Measurements from ENCODE around the genes RERE and CA6.

DNA sequence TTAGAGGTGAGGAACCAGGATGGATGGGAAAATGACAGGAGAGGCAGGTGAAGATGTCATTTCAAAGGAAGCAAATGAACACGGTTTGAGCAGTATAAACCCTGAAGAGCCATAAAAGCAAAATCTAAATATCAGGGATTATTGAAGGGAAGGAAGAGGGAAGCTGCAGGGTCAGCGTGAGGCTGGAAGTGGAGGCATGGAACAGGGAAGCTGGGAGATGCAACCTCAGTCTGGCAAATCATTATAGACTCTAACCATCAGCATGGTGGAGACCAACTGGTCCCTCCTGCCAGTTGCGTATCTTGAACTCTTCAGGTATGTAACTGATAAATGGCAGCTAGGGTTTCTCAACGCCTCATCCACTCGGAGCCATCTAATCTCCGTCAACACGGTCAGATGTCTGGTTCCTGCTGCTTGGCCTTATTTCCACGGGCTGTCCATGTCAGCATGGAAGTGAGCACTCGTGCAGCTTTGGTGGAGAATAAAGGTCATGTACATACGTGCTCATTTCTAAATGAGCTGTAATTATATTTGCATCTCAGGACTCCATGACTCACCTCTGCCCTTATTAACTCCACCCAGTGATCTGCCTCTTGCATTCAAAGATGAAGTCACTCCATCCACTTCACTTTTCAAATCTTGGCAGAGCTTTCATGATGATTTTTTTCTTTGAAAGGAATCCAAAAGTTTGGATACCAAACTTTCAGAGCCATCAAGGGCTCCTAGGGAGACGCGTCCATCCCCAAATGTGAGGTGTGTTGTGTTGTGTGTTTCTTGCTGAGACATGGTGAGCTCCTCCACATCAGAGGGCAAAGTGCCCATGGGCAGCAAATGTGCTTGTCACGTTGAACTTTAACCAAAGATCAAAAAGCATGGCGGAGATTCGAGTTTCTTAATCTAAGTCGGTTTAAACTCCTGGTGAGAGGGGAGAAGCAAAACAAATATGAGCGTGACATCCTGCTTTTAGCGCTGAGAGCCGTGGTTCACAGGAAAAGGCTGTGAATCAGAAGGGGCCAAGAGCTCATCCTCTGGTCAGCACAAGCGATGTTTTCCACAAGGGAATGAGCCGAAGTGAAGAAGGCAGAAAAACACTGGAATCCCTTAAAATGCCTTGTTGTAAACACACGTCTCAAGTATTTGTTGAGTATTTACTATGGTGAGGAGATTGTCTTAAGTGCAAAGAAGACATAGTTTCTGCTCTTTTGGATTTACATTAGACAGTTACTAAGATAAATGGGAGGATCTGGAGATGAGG is 68.5 kb upstream of the ERRFI1 start:
- RRBS: no CpG with 5 or more reads among the region's 22 CpGs

DNA sequence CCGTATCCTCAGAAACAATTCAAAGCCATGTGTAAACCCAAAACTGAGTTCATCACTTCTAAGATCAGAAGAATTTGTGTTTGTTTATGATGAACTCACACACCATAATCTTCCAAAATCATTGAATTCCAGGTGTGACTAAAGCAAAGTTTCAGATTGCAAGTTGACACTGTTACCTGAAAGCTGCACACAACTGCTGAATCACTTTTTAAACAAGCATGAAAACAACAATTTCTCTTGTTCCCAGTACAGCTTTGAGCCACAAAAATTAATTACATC is 59.1 kb upstream of the SLC45A1 start:
- RRBS: no CpG with 5 or more reads among the region's 1 CpG

GRCh38 chr1:8281729-8282179 is 36.2 kb upstream of the SLC45A1 start:
- RRBS: no CpG with 5 or more reads among the region's 7 CpGs

DNA sequence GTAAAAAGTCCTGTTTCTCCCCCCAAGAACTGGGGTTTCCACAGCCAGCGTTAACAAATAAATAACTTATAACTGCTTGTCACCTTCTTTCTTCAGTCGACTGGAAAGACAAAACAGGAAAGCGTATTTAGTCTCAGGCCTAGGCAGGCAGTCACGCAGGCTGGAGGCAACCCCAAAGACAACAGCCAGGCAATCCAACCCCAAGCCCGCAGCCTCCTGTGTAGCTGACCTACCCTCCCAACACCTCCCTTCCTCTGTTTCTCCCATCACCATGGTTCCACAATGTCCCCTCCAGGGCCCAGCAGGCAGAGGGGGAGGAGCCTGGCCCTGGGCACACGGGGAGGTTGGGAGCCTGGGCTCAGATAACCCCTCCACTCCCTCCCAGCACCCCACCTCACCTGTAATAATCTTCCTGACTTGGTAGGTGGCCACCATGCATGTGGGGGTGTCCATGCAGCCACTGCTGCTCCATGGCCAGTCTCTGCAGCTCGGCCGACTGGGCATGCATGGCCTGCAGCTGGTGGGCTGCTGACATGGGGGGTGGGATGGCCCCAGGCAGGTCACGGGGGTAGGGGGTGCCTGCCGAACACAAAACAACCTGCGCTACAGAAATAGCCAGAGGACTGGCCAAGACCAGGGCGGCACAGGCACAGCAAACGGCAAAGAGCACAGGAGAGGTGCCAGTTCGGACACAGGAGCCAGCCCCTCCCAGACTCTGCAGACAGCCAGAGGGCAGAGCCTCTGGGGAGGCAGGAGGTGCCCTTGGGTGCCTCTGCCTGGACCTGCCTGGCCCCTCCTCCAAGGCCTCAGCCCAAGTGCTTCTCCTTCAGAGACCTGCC is 37.3 kb downstream of the SLC45A1 start:
- RRBS: no CpG with 5 or more reads among the region's 14 CpGs

DNA sequence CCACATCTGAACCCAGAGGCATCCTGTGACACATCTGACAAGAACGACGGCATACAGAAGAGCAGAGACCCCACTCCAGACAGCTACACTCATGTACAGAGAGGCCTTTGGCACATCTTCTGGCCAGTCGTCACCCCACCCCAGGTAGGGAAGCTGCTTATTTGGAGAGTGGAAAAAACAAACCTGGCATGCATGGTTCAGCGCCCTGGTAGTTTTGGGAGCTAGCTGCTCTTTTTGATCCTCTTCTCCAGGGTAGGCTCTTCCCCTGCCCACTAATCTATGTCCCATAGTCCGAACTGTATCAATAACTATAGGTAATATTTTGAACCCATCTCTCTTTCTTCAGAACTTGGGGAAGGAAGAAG is 72.2 kb downstream of the SLC45A1 start:
- RRBS: no CpG with 5 or more reads among the region's 5 CpGs

GRCh38 chr1:8399517-8400083 is 81.7 kb downstream of the SLC45A1 start:
- RRBS: no CpG with 5 or more reads among the region's 4 CpGs

- RRBS: no CpG with 5 or more reads among the region's 1 CpG
Observed at GRCh38 chr1:8424447-8424551, 106.4 kb downstream of the SLC45A1 start.

DNA sequence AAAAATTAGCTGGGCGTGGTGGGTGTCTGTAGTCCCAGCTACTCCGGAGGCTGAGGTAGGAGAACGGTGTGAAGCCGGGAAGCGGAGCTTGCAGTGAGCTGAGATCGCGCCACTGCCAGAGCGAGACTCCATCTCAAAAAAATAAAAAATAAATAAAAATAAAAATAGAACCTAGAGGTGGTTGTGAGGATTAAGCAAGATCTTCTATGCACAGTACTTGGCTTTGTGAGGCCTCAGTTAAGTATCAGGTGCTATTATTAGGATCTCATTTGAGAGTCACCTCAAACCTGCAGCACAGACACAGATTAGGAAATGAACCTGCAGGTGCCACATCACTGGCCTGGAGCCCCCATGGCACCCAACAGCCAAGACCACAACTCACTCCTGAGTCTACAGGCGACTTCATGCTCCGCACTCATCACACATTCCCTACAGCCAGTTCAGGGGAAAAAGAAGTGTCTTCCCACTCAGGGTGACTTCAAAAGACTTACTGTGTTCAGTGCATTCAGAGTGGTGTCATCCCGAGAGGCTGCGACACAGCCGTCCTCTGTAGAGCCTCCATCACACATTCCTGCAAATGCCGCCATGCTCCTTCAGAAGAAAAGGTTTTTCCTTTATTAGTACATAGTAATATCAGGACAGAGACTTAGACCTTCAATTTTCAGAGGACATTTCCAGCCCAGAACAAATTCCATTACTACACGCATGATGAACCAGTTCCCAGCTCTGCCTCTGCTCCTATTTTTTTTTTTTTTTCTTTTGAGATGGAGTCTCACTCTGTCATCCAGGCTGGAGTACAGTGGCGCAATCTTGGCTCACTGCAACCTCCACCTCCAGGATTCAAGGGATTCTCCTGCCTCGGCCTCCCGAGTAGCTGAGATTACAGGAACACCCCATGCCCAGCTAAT is 176.9 kb downstream of the SLC45A1 start:
- RRBS: no CpG with 5 or more reads among the region's 18 CpGs

- RRBS: no CpG with 5 or more reads among the region's 7 CpGs
Observed at GRCh38 chr1:8525119-8525597, 207.2 kb downstream of the SLC45A1 start.

DNA sequence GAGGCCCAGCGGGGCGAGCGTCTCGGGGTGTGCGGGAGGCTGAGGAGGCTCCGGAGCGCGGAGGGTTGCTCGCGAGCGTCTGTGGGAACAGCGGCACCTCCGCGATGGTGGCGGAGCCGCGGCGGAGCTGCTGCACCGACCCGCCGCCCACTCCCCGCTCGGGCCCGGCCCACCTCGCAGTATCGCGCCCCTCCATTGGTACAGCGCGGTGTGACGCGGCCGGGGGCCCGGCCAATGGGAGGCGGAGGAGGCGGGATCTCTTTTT is at the start of gene RERE:
RERE (minus strand) TSS at position 81 of the 265 bp plus-strand sequence.
- RRBS: 3% methylated on average over 9 of the region's 35 CpGs

DNA sequence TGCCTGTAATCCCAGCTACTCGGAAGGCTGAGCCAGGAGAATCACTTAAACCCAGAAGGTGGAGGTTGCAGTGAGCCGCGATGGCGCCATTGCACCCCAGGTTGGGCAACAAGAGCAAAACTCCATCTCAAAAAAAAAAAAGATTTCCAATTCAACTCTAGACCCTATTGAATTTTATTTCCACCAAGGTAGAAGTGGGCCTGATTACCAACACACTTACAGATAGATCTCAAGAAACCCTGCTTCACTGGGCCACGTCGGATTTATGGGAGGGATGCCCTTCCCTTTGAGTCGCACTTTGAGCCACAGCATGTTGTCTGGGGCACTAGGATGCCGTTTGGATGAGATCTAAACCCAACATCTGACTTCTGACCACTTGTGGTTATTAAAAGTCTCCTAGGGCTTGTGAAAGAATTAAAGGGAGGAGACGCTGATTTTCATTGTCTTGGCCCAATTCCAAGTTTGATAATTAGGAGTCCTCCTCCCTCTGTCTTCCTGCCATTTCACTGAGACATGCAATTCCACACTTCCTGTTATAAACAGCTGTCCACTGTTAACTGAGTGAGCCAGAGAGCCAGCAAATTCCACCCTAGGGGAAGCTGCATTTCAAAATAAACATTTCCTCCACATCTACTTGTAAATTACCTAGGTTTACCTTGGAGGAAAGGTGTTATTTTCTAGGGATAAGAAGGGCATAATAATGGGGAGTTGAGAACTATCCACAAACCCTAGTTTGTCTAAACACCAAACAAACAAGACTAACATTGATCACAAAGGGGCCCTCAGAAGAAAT is 5.2 kb upstream of the RERE start:
- RRBS: no CpG with 5 or more reads among the region's 9 CpGs

DNA sequence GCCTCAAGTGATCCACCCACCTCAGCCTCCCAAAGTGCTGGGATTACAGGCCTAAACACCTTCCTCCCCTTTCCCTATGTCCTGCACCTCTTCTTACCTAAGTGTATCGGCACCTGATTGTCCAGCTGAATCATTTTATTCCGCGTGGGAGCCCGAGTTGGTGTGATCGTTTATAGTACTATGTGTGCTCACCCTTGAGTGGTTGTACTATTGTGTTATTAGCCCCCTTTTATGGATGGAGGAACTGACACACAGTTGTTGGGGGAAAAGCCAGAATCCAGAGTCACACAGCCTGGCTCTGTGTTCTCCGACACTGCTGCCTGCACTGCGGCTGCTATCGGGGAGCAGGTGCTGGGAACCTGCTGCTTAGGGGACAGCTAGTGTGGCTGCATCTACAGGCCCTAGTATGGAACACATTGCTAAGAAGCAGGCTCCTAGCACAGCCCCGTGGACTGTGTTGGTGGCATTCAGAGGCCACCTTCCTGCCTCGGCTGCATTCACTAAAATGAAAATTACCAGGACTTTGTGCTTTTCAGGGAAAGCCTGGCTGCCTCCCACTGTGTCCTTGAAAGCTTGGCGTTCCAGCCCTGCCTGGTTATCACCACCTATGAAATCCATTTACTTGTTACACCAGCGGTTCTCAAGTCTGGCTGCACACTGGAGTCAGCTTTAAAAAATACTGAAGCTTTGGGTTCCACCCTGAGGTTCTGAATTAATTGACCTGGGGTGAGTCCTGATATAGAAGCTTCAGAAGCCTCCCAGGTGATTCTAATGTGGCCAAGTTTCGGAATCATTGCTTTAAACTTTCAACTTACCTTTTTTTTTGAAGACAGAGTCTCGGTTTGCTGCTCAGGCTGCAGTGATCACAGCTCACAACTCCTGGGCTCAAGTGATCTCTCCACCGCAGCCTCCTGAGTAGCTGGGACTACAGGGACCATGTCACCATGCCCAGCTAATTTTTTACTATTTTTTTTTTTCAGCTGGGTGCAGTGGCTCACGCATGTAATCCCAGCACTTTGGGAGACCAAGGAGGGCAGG is 21.4 kb downstream of the ENO1 start:
- RRBS: no CpG with 5 or more reads among the region's 16 CpGs

DNA sequence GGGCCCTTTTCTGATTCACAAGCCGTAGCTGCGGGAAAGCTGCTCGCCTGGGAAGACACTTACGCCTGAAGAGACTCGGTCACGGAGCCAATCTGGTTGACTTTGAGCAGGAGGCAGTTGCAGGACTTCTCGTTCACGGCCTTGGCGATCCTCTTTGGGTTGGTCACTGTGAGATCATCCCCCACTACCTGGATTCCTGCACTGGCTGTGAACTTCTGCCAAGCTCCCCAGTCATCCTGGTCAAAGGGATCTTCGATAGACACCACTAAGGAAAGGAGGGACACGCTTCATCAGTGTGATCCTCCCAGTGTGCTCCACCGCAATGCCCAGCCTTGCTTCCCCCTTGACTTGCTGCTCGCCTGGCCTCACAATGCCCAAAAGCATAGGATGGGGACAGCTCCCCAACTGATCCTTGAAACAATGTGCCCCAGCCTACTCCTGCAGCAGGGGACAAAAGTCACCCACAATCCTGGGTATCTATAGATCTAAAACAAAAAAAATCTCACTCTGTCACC is 14.6 kb downstream of the ENO1 start:
- RRBS: no CpG with 5 or more reads among the region's 13 CpGs

- RRBS: no CpG with 5 or more reads among the region's 9 CpGs
Observed at GRCh38 chr1:8889171-8889683, 10.7 kb upstream of the ENO1 start.

DNA sequence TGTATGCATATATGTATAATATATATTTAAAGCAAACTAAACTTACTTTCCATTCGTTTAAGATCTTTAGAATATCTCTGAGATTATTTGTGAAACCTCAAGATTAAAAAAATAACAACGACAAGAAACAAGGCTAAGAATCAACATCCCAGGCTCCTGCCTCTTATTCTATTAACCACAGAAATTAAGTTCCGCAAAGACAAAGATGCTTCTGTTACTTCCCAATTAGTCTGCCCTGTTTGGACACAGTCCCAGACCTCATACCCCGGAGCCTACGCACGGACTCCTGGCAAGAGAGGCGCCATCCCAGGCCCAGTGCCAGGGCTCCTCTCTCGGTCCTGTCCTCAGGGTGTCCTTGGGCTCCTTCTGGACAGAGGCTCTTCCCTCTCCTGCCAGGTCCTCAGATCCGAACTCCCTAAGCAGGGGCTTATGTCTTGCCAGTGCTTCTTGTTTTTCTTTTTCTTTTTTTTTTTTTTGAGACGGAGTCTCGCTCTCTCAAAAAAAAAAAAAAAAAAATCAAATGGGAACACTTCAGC is 11.4 kb upstream of the ENO1 start:
- RRBS: no CpG with 5 or more reads among the region's 11 CpGs

GRCh38 chr1:8943389-8944005 is 2.2 kb upstream of the CA6 start:
- RRBS: no CpG with 5 or more reads among the region's 10 CpGs

- RRBS: no CpG with 5 or more reads among the region's 10 CpGs
Observed at GRCh38 chr1:8945437-8946066, at the start of gene CA6. Gene CA6 (plus strand): TSS chr1:8945868.

- RRBS: no CpG with 5 or more reads among the region's 13 CpGs
Observed at GRCh38 chr1:9102680-9103282, 26.1 kb downstream of the GPR157 start.

DNA sequence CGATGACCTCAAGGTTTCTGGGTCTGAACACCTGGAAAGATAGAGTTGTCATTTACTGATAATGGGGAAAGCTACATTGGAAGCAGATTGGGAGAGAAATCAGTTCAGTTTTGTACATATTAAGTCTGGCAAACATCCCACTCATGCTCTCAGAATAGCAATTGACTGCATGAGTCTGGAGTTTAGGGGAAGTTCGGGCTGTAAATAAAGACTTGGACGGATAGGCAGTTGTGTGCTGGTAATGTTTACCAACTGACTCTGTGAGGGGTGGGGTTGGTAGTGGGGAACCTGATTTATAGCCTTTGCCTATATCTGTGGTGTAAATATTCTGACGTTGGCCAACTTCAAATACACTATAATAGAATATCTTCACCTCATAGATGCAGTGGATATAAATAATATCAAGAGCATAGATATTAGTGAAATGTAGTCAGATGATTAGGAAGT is 4.0 kb downstream of the H6PD start:
- RRBS: no CpG with 5 or more reads among the region's 4 CpGs

DNA sequence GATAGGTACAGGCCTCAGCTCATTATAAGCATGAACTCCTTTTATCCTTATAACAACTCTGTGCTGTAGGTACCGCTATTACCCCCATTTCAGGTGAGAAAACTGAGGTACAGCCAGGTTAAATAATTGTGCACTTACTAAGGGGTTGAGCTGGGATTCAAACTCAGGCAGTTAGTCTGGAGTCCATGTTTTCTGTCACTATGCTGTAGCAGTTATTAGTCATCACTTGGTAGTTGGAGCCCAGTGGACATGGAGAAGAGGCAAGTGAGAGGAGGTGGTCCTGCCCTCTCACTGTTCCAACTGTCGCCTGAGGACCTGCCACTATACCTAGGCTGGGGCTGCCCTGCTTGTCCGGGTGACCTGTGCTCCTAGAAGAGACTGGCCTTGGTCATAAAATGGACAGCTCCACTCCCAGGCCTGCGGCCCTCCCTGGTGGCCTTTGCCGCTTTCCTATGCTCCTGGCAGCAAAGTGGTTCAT is 9.7 kb downstream of the H6PD start:
- RRBS: no CpG with 5 or more reads among the region's 5 CpGs

All from amniotic epithelial cell (primary cell).